Cardiac atrium fibroblast (primary cell): ENCODE measurements around the genes FAAH, CMPK1 and FAF1.

GRCh38 chr1:45914119-45914838 lies 110.9 kb downstream of the MAST2 start:
- RAMPAGE, long total RNA = no peak

DNA sequence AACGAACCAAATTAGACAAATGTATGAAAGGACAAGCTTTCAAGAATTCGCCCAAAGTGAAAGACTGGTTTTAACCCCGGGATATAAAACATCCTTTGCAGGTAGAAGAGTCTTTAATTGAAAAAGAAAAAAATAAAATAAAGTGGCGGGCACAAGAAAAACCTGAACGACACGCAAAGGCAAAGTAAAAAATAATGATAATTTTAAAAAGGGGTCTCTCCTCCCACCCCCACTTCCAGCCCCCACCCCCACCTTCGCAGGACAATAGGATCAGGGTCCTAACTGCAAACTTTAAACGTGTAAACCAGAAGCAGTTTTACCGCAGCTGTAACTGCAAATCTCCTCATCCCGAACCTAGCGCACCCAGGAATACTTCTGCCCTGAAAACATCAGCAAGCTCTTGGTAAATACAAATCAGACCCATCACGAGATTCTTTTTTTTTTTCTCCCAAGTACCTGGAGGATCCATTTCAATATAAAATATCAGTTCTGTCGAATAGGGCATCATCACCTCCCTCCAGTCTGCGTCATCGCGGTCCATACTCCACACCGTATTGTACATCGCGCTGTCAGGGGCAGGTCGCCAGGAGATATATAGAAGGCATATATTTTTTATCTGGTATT lies 926 bp downstream of the PIK3R3 start:
- RAMPAGE, long total RNA = no peak

- RAMPAGE, long total RNA = no peak
Measured at GRCh38 chr1:46133883-46134493, 1.6 kb upstream of the PIK3R3 start.

GRCh38 chr1:46195599-46196171 lies 2.5 kb downstream of the POMGNT1 start:
- RAMPAGE, long total RNA = no peak

GRCh38 chr1:46298831-46299619 lies 4.4 kb downstream of the LRRC41 start:
- RAMPAGE, long total RNA = no peak

DNA sequence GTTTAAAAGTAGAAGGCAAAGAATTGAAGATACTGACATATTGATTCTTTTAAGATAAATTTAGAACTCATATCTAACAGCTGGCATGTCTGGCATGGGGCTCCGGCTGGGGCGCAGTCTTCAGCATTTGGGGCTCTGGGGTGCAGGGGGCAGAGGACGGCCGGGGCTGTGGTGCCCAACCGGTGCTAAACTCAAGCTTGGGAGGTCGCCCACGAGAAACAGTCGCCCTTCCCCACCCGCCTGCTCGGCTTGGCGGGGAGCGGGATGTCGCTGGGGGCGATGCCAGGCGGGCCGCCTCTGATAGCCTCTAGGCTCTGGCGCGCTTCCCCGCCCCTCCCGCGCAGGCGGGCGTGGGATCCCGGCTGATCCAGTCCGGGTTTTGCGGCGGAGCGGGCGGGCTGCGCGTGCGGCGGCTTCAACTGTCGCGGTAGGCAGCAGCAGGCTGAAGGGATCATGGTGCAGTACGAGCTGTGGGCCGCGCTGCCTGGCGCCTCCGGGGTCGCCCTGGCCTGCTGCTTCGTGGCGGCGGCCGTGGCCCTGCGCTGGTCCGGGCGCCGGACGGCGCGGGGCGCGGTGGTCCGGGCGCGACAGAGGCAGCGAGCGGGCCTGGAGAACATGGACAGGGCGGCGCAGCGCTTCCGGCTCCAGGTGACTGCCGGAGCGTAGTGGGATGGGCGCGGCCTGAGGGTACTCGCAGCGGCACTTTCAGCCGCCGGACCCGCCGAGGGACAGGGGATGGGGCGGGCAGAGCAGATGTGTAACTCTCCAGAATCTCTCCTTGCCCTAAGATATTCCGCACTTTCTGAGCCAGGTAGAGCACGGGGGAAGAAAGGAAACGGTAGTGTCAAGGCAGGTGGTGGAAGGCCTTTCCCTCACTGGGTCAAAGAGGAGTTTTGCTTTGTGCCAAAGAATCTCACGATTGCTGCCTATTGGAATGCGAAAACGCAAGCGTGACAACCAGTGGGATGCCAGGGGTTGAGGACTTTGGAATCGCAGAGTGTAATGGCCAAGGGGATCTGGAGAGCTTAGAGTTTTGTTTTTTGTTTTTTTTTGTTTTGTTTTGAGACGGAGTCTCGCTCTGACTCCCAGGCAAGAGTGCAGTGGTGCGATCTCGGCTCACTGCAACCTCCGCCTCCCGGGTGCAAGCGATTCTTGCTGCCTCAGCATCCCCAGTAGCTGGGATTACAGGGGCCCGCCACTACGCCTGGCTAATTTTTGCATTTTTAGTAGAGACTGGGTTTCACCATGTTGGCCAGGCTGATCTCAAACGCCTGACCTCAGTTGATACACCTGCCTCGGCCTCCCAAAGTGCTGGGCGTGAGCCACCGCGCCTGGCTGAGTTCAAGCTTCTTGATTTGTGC lies at the start of gene FAAH:
FAAH (plus strand) TSS at position 422 of the 1,361 bp plus-strand sequence.
- RAMPAGE, long total RNA = no peak

- RAMPAGE, long total RNA = no peak
Measured at GRCh38 chr1:46401589-46402420, 7.7 kb downstream of the FAAH start.

GRCh38 chr1:46613521-46614242 lies 2.9 kb downstream of the MOB3C start:
- RAMPAGE, long total RNA = no peak

DNA sequence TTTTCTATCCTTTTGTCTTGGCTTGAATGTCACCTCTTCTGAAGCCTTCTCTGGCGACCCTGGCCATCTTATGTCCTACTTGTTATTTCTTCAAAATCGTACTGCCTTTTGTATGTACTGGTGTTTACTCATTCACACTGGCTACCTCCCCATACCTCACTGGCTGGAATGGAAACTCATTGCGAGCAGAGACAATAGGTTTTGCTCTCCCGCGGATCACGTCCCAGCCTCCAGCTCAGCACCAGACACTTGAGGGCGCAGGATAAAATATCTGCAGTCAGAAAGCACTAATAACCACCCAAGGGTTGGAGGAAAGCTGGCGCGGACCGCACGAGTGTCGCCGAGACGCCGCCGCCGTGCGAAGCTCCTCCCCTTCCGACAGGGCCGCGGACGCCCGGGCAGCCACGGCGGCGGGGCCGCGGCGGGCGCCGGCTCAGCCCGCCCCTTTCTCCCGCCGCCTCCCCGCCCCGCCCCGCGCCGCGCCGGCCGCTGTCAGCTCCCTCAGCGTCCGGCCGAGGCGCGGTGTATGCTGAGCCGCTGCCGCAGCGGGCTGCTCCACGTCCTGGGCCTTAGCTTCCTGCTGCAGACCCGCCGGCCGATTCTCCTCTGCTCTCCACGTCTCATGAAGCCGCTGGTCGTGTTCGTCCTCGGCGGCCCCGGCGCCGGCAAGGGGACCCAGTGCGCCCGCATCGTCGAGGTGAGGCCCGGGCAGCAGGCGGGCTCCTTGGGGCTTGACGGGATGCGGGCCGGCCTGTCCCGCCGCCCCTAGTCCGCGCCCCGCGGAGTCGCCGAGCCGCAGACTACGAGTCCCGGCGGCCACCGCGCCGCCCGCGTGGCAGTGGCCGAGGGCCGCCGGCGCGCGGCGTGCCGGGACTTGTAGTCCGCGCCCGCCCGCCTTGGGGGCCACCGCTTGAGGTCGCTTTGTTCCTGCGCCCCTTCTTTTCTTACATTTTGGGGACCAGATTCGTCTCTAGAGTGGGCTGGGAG lies at the start of gene CMPK1:
CMPK1 (plus strand) TSS at position 371 of the 987 bp plus-strand sequence.
- RAMPAGE, long total RNA = no peak

DNA sequence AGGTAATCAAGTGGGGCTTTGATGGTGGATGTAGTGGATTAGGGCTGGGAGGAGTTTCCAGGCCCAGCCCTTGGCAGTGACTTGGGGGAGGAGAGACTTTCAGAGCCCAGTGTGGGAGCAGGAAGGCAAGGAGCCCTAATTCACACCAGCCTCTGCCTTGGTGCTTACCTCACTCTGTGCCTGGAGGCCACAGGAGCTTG lies 44.2 kb downstream of the FOXD2 start:
- RAMPAGE, long total RNA = no peak

DNA sequence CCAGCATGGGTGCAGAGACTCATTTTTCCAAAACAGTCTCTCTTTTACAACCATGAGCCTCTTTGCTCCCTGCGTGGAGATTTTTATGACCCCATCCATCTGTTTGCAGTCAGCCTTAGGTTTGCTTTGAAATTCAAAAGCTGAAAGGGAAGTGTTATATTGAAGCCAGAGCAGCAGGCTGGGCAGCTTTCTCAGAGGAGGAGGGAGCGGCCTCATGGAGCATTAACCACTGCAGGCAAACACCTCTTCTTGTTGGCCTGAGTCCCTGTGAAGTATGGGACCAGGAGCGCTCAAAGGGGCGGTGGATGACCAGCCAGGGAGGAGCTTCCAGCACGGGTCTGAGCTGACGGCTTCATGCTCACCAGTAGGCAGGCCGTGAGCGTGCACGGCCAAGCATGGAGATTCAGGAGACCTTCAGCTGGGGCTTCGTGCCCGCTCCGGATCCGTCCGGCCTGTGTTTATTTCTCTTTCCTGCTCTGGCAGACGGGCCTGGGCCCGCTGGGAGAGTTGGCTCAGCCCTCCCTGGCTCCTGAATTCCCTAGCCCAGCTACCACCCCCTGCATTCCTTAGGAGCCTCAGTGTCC lies 245.2 kb downstream of the TRABD2B start:
- RAMPAGE, long total RNA = no peak

DNA sequence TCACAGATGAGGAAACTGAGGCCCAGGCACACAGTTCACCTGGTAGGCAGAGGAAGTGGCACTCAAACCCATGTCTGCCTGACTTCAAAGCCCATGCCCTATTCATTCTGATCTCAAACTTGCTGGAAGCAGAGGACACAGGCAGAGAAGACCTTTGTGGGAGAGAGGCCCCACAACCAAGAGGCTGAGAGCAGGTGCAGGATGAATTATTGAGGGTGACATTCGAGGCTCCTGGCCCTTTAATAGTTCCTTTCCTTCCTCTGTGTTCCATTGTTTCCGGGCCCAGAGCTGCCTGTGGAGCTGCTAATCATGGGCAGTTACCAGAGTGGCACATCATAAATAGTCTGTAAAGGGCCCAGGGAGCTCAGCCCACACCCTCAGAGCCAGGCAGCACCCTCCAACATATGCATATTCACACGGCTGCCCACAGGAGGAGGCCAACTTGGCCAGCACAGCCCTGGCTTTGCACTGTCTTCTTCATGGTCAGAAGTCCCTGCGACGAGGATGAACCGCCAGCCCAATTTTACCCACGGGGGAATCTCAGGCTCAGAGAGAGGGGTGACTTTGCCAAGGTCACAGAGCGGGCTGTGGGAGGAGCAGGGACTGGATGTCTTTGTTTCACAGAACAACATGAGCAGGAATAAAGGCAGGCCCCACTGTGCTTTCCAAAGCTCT lies 172.6 kb downstream of the TRABD2B start:
- RAMPAGE, long total RNA = no peak

DNA sequence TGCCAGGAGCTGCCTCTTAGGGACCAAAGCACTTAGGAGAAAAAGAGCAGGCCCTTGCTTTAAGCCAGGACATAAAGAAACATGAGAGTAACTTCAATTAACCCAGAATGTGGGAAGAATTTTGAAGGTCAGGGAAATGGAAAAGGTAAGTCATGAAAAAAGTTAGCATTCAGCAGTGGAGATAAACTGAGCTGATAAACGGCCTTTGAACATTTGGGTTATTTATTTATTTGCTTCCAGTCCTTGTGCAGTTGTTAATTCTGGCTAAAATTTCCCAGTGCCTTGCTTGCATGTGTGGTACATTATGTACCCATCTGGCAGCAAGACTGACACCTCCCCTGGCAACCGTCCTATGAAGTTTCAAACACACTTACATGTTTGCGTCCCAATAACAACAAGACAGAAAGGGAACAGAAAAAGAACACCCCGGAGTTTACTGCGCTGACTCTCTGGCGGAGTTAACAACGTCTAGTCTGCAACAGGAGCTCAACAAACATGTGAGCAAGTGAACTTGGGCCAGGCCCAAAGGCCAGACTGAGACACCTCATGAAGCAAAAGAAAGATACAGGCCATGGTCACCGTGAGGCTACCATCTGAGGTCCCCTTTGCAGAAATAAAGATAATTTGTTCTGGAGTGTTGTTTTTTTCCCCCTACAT lies 33.6 kb downstream of the TRABD2B start:
- RAMPAGE, long total RNA = no peak

DNA sequence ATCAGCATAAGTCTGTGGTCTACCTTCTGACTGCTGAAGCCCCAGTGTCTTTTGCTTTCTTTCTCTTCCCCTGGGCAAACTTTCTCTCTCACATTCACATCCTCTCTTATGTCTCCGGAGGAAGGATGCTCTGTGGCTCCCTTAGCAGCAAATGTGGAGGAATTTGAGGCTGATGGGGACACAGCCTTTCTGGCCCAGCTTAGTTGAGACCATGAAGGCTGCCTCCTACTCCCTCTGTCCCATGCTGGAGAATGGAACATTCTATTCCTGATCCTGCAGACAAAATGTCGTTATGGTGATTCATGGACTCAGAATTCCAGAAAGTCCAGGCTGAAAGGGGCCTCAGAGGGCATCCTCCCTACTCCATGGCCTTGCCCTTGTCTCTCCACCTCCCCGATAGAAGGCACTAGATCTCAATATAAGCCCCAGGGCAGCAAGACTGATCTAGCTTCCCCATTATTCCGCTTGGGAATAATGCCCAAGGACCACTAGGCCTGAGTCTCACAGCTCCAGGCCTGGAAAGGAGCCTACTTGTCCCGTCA lies 52.6 kb upstream of the TRABD2B start:
- RAMPAGE, long total RNA = no peak

GRCh38 chr1:48077873-48078304 lies 80.7 kb upstream of the TRABD2B start:
- RAMPAGE, long total RNA = no peak

DNA sequence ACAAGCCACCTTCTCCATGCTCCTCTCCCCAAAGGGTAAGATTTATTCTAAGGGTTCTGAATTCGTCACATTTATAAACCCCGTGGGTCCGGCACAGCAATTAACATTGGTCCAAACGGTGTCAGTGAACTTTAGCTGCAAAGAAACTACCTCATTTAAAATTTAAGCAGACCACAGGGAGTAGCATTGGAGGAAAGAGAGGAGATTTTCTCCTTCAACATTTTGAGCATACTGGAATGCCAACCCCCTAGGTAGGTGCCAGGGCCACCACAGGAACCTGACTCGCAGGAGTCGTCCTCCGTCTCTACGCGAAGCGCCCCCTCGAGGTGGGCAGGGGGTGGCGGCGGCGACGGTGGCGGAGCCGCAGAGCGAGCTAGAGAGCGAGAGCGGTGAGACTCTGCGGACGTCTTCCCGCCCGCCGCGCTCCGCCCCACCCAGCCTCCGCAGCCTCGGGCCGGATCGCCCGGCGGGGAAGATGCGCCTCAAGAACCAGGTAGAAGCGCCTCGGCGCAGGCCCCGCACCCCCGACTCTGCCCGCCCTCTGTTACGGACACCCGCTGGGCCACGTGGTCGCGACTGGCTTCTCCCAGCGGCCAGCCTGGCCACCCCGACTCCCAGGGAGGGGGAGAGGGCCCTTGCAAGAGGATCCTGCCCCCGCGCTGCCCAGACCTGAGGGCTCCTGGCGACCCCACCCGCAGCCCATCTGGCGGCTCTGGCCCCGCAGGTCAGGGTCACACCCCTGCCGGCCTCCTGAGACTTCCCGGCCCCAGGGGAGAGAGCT lies 24.1 kb upstream of the AGBL4 start:
- RAMPAGE, long total RNA = no peak

DNA sequence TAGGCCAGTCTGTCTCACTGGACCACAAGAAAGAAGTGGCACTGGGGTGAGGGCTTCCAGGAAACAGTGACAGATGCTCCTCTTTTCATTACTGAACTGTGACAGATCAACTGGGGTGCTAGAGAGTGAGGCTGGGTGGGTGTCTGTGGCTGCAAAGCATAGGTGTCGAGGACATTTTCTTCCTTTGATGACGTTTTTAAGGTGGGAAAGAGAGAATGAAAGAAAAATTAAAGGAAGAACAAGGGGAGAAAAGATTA lies 27.7 kb upstream of the DMRTA2 start:
- RAMPAGE, long total RNA = no peak

DNA sequence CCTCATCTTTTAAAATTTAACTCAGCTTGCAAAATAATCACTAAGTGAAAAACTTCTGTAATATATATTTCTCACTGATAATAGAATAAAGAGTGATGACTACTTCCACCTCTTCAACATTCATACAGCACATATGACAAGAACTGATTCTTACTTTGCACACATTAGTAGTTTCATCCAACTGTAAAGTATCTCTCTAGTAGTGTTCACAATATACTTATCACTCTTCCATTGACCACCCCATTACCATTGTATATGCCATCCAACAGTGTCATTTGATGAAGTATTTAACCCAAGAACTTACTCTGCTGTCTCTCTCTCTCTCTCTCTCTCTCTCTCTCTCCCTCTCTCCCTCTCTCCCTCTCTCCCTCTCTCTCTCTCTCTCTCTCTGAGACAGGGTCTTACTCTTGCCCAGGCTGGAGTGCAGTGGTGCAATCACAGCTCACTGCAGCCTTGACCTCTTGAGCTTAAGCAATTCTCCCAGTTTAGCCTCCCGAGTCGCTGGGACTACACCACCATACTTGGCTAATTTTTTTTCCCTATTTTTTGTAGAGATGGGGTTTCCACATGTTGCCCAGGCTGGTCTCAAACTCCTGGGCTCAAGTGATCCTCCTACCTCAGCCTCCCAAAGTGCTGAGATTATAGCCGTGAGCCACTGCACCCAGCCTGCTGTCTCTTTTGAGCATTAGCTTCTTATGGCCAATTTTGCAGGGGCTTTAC lies 104.4 kb upstream of the DMRTA2 start:
- RAMPAGE, long total RNA = no peak

GRCh38 chr1:50842699-50843483 lies 117.2 kb downstream of the FAF1 start:
- RAMPAGE, long total RNA = no peak

- RAMPAGE, long total RNA = no peak
Measured at GRCh38 chr1:50959425-50960491, at the start of gene FAF1. FAF1 (minus strand) TSS chr1:50960267.